ENCODE measurements around a stretch of chr2.

DNA sequence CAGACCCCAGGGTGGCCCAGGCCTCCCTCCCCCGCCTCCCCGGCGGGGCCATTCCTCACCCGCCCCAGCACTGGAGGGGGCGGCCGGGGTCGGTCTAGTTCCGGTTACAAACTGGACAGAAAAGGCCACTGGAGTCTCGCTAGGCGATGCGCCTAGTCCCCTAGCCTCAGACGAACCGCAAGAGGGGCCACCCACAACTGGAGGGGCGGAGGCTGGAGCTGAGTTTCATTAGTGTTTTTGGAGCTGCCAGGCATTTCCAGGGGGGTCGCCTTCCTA is 394 bp upstream of the B3GNT2 start:
- PRO-cap: bidirectional peak, plus-strand start outside the sequence, minus-strand start at position 177 of the sequence

DNA sequence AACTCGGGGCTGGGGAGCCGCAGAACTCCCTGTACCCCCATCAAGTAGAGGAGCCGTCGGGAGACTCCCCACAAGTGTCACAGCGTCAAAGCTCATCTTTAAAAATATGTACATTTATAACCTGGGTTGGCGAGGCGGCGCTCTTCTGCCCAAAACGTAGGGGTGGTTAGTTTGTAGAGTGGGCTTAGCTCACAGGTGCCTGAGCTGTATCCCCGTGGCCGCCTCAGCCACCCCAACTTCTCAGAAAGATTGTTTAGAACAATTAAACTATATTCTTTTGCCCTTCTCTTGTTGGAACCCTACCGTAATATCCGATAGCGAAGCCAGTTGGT is 1.4 kb downstream of the B3GNT2 start:
- PRO-cap: bidirectional peak, plus-strand start at position 169 of the sequence, minus-strand start at position 87 of the sequence

DNA sequence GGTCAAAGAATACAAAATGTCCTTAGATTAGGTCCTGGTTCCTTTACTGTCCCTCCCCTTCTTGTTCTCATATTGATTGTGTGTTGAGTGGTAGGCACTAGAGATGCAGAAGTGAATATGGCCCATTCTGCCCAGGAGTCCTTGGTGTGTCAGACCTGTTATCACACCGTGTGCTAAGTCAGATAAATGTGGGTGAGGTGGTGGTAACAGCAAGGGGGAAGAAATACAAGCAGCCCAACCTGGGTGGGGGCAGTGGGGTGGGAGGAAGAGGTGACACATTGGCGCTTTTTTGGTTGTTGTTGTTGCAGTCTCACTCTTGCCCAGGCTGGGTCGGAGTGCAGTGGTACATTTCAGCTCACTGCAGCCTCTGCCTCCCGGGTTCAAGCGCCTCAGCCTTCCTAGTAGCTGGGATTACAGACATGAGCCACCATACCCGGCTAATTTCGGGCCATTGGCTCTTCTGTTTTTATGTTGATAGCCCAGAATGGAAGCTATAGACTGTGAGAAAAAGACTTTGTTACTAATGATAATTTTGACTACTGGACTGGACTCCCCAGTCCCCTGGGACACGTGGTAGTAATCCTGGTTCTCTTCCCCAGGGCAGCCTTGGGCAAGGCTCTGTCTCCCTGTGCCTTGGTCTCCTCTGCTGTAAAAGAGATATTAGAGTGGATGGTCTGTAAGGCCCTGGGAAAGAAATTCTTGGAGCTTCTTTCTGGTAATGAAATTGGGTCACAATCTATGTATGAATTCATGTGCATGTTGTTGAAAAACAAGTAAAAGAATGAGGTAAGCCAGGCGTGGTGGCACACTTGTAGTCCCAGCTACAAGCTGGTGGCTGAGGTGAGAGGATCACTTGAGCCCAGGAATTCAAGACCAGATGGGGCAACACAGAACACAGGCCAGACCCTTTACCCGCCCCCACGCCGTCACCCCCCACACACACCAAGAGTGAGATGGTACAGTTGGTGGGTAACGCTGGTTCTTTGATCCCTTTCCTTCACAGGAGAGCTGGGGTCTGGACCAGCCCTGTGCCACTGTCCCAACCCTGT is 13.1 kb downstream of the B3GNT2 start:
- PRO-cap: no peak

DNA sequence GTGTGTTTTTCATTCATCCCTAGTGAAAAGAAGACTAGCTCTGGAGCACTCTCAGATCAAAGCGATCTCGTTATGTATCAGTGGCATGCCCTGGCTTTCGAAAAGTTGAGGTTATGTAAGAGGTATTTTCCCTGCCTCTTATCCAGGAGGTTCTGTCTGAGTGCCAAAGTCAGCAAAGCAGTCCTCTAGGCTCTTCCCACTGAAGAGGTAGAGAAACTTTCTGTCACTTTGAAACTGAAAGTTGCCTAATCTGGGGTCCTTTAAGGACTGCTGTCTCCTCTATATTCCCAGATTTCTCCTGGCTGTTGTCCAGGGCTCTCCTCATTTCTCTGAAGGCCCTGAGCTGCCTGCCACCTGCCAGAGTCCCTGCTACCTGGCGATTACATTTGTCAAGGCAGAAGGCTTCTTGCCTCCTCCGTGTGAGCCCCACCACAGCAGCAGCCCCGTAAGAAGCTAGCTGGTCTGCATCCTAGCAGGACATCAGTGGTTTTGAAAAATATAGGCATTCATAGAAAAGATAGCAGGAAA is 96.3 kb downstream of the B3GNT2 start:
- PRO-cap: no peak

- PRO-cap: no peak
Measured at GRCh38 chr2:62450436-62451447, 55.3 kb downstream of the TMEM17 start.

- PRO-cap: no peak
Measured at GRCh38 chr2:62466929-62467552, 39.0 kb downstream of the TMEM17 start.

- PRO-cap: no peak
Measured at GRCh38 chr2:62478069-62478504, 27.9 kb downstream of the TMEM17 start.

GRCh38 chr2:62506725-62506879 is 607 bp upstream of the TMEM17 start:
- PRO-cap: no peak

GRCh38 chr2:62570921-62571692 is 65.1 kb upstream of the TMEM17 start:
- PRO-cap: unidirectional peak, plus-strand start at chr2:62571294

DNA sequence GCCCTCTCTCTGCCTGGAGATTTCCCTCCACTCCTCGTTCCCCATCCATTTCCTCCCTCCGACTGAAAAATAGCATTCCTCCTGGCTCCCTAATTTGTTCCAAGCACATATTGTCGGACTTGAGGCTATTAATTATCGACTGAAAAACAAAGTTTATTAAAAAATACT is 737 bp downstream of the EHBP1 start:
- PRO-cap: no peak

GRCh38 chr2:62706534-62706780 is 944 bp downstream of the EHBP1 start:
- PRO-cap: no peak

DNA sequence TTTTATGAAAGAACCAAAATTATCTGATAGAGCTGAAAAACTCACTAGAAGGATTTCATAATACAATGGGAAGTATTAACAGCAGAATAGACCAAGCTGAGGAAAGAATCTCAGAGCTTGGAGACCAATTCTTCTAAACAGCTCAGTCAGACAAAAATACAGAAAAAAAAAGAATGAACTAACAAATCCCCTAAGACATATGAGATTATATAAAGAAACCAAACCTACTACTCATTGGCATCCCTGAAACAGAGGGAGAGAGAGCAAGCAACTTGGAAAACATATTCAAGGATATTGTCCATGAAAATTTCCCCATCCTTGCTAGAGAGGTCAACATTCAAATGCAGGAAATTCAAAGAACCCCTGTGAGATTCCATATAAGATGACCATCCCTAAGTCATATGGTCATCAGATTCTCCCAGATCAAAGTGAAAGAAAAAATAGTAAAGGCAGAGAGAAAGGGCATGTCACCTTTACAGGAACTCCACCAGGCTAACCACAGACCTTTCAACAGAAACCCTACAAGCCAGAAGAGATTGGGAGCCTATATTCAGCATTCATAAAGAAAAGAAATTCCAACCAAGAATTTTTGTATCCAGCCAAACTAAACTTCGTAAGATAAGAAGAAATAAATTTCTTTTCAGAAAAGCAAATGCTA is 170.4 kb downstream of the EHBP1 start:
- PRO-cap: no peak

DNA sequence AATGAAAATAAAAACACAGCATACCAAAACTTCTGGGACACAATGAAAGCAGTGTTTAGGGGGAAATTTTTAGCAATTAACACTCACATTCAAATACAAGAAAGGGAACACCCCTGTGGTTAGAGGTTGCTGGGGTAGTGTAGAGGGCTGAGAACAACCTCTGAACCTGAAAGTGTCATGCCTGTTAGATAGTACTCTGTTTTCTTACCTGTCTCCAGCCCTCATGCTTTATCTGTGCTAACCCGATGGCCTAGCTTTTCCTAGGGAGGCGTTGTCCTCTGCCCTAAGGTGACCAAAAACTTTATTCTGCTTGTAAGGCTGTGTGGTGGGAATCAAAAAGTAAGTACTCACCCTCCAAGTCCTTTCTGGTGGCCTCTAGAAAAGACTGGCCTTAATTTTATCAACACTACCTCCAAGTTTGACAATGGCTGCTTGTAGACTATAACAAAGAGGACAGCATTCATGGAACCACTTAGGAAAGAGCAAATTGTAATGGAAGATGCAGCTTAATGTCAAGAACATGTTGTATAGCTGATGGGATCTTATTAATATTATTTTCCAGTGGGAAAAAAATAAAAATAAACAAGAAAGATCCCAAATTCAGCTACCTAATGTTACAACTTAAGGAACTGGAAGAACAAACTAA is 122.5 kb upstream of the OTX1 start:
- PRO-cap: no peak

GRCh38 chr2:62982181-62982811 is 68.3 kb upstream of the OTX1 start:
- PRO-cap: no peak

DNA sequence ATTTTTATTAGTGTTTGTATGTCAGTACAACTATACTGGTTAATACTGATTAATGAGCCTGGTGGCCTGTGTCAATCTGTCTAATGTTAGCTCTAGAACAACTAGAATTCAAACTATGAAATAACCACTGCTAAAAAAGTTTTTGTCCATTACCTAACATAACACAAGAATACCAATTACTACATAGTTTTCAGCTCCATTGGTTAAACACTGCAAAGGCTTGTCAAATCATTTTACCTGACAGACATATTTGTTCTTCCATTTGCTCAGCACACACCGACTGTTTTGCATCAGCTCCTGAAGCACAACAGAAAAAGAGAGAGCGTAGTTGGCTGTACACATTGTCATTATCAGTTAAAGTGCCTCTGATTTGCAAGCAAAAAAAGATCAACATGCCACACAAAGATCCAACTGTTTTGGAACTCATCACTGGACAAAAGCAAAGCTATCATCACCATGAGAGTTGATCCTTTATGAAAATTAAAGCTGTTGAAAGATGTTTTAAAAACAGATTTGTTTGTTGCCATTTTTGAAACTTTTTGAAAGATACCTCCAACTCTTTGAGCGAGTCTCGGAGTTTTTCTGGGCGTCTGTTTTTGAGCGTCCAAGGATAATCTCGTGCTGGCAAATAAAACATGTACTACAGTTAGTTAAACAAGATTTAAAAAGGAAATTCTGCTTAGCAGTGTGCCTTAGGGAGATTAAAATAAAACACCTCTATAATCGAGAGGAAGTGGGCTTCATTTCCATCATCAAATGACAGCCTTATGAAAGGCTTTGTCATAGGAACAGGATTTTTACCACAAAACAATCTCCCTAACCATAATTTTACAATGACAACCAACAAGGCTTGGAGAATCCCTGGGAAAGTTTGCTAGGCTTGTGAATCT is 103.7 kb downstream of the WDPCP start:
- PRO-cap: no peak

GRCh38 chr2:63590483-63591552 is 2.1 kb downstream of the MDH1 start:
- PRO-cap: no peak

- PRO-cap: bidirectional peak, plus-strand start at chr2:63842708, minus-strand start at chr2:63842656
Measured at GRCh38 chr2:63842031-63842853, 546 bp downstream of the UGP2 start.

GRCh38 chr2:63888390-63889445 is 47.0 kb downstream of the UGP2 start:
- PRO-cap: no peak

DNA sequence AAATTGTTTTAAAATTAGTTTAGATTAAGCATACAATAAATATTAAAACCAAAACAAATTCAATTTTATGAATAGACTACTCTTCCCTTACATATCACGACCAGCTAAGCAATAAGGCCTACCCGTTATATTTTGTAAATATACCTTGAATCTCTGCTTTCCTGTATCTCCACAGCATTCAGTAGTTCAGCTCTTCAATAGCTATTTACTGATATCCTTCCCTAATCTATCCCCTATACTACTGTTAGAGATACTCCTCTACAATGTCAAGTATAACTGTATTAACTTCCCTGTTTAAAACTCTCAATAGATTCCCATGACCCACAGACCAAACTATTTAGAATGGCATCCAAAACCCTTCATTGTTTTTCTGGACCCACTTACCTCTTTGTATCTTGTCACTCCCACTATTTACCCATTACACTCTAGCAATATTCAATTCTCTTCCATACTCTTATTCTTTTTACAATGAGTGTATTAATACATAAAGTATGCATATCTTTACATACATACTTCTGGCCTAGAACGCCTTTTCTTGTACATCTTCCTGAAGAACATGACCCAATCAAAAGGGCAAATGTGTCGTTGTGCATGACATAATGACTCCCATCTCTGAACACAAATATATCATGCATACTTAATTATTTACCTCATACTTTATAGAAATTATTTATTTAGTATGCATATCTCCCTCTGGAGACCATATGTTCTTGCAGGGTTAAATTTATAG is 52.7 kb downstream of the VPS54 start:
- PRO-cap: no peak

- PRO-cap: no peak
Measured at GRCh38 chr2:64012521-64013211, 6.6 kb downstream of the VPS54 start.